Pericardium fibroblast (primary cell): Measurements from ENCODE around the genes CCDC102A and CFAP20.

GRCh38 chr16:57268749-57269545, 15.5 kb downstream of the PLLP start:
- RAMPAGE, long total RNA, result no peak

DNA sequence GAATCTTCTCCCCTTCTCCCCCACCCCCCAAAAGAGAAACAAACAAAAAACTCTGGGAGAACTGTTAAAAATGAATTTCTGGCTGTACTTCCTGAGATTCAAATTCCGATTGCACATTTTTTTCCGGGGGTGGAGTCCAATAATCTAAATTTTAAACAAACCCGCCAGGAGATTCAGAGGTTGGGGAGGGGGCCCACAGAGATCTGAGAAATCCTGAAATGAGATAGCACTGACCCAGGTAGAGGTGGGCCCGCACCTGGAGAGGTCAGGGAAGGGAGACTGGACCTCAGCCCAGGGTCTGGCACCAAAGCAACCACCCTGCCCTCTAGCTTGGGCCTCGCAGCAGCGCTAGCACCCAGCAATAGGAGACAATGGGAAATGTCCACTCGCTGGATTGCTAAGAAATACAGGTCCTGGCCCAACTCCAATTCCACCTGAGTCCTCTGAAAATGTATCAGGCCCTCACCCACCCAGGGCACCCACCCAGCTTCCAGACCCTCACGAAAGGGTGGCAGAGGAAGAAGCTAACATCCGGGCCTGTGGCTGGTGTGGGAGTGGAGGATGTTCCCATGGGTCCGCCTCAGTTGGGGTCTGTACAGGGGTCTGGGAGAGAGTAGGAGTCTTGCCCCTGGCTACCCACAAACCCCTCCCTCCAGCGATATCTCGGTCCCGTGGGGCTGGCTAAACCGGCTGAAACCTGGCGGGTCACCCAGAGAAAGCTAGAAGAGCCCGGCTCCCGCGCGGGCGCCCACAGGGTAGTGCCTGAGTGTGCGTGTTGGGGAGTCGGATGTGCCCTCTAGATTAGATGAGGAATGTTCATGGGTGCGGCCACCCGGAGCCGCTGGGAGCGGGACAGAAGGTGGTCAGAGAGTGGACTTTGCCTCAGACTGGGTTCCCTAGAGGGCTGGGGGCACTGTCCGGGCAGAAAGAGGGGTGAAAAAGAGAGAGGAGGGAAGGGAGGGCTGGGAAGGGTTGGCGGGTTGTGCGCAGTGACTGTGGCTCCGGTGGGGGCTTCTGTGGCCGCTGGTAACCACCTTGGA, 1.1 kb downstream of the PLLP start:
- RAMPAGE, long total RNA, result no peak

DNA sequence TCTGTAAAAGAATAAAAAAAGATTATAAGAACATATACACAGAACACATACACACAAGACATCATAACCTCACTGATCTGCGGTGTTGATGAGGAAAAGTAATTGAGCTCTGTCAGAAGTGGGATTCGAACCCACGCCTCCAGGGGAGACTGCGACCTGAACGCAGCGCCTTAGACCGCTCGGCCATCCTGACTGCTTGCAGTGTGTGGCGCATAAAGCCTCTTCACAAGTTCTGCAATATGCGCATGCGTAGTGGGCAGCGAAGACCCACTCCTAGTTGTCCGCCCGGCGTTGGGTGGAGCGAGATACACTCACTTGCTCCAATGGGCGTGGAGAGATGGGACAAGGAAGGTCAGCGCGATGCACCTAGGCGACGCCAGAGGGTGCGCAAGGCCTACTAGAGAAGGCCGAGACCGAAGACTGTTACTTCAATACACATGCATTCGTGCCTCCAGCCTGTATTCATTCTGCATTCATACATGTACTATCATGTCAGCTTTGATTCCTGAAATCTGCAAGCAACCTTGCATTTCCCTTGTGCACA, 16.0 kb upstream of the PLLP start:
- RAMPAGE, long total RNA, result no peak

GRCh38 chr16:57388242-57388808, 16.0 kb downstream of the CX3CL1 start:
- RAMPAGE, long total RNA, result no peak

DNA sequence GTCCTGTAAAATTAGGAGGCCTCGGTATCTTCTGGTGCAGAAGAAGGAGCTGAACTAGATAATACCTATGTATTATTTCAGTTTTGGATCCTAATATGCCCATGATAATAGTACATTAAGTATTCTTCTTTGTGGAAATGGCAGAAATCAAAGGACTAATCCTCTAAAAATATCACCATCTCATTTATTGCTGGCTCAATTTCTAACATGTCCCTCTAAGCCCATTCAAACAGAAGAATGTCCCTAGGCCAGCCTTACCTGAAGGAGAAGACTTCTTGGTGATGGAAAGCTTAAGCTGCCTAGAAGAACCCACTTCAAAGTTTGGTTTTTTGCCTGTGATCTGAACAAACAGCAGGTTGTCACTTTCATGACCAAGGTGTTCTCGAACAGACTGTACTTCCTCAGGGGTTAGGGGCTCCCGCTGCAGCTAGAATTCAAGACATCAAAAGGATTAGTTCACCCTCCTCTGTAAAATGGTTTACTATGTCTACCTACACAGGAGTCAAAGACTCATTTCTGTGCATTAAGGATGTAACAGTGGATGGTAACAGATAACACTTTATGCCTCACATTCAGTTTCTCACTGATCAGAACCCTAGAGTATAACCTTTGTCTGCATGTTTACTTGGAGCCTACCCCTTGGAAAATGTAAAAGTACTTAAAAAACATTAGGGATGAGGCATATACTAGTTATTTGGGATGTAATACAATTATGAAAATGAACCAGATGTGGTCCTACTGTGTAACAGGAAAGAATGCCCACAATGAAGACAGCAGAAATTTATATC, 13.2 kb downstream of the CIAPIN1 start:
- RAMPAGE, long total RNA, result no peak

- RAMPAGE, long total RNA, result no peak
Observed at GRCh38 chr16:57480186-57480728, 6.0 kb downstream of the DOK4 start.

- RAMPAGE, long total RNA, result no peak
Observed at GRCh38 chr16:57517986-57518920, 18.1 kb downstream of the CCDC102A start.

GRCh38 chr16:57529951-57530599, 6.3 kb downstream of the CCDC102A start:
- RAMPAGE, long total RNA, result no peak

- RAMPAGE, long total RNA, result no peak
Observed at GRCh38 chr16:57536237-57536676, at the start of gene CCDC102A. TSS of gene CCDC102A (minus strand) at chr16:57536571.

DNA sequence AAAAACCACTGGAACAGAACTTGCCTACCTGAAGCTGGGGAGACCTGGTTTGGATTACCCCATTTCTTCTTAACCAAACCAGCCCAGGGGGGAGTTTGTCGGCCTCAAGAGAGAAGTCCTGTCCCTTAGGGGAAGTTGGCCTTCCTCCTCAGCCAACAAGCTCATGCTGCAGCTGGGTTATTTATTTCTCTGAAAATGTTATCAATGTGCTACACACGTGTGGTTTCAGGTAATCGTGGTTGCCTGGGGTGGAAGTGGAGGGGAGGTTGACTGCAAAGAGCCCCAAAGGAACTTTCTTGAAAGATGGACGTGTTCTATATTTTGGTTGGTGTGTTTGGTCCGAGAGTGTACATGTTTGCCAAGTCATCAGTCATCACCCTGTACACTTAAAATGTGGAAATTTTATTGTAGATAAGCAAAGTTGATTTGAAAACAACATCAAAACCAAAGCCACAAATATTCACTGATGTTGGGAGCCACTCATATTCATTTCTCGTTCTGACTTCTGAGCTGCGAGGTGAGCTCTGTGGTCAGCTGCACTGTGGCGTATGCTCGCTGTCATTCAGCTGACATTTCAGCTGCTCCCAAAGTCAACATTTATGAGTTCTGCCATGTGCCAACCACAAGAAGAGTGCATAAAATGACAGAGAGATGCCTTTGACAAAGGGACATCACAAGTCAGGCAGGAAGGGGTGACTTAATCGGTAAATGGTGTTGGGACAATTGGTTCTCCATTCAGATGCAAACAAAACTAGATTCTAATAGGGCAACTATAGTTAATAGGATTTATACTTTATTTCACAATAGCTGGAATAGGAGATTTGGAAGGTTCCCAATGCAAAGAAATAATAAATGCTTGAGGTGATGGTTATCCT, 26.5 kb upstream of the ADGRG1 start:
- RAMPAGE, long total RNA, result no peak

GRCh38 chr16:57632365-57632964, 4.0 kb downstream of the ADGRG1 start:
- RAMPAGE, long total RNA, result no peak

- RAMPAGE, long total RNA, result no peak
Observed at GRCh38 chr16:57675712-57676553, 7.8 kb downstream of the ADGRG3 start.

DNA sequence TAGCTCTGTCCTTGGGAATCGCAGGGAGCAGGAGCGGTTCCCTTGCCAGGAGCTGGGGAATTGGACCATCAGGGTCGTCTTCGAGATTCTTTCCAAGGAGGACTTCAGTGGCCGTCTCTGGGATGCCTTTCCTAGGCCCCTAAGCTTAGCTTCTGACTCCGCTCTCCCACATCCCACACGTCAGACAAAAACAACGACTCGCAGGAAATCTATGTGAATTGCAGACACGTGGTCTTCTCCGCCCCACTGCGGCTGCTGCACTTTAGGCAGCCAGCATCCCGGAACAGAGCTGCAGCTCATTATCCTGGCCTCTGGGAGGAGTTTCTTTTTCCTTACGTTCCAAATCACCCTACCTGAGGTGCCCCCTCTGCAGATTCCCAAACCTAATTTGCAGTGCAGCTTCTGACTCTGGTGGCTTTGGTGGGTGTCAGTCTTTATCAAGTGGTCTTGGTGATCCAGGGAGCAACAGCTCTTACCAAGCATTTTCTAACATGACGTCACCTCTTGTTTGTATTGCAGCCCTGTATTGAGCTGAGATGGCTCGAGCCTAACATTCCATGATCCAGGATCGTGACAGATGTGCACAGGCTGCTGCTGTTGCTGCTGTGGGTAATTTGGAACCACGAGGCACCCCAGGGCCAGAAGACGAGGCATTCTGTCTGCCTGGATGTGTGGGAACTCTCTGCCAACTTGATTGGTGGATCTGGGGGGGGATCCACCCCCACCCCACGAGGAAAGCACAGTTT, 1.1 kb downstream of the KATNB1 start:
- RAMPAGE, long total RNA, result no peak

- RAMPAGE, long total RNA, result no peak
Observed at GRCh38 chr16:57797489-57798381, 4.6 kb downstream of the KIFC3 start.

DNA sequence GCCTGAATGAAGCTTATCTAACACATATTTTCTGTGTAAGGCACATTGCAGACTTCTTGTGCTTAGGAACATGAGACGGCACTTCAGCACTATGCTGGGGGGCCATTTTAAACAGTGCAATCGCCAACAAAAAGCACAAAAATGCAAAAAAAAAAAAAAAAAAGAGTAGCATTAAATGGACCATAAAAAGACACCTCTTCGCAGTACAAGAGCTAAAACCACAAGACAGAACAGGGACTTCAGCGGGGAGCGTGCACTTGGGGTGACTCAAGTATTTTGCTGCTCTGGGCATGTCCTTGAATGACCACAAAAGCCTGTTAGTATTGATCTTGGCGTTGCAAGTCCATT, 79.0 kb downstream of the CNGB1 start:
- RAMPAGE, long total RNA, result no peak

- RAMPAGE, long total RNA, result start-site peak on the minus strand at chr16:58129317-58129385, 941 and 509 reads in 2 replicates
Observed at GRCh38 chr16:58128960-58130016, at the start of gene CFAP20. TSS of gene CFAP20 (minus strand) at chr16:58129381.

DNA sequence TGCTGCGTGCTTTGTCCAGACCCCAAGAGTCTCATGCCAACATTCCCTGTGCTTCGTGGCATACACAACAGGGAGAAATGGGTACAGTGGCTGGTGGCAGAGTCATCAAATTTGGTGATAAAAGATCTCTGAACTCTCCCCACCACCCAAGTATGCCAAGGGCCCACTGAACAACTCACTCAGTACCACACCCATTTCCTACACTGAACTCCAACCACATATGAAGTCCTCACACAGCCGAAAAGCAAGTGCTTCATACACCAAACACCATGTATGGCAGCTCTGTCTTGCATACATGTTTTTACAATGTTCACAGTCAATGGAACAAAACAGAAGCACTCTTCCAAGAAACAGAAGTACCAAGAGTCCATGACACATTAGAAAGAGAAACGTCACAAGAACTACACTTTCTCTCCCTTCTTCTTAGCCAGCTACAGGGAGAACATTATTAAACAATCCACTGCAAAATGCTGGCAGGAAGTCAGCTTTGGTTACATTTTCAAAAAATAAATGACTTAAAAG, 21.0 kb downstream of the CSNK2A2 start:
- RAMPAGE, long total RNA, result no peak

- RAMPAGE, long total RNA, result no peak
Observed at GRCh38 chr16:58236371-58236865, 13.3 kb upstream of the CCDC113 start.

GRCh38 chr16:58318611-58318762, 23.7 kb upstream of the PRSS54 start:
- RAMPAGE, long total RNA, result no peak

- RAMPAGE, long total RNA, result no peak
Observed at GRCh38 chr16:58421497-58422018, 29.3 kb downstream of the GINS3 start.